ENCODE measurements around the genes NCOR1, CENPV and UBB.

- CAGE, long polyA plus RNA: no peak
- RRBS: no CpG with 5 or more reads among the region's 11 CpGs
These were observed 30.4 kb upstream of the FBXW10B start for GRCh38 chr17:15649559-15650624.

- CAGE, long polyA plus RNA: no peak
- RRBS: 46% methylated on average over 7 of the region's 46 CpGs
These were observed 17.7 kb downstream of the TBC1D26 start for GRCh38 chr17:15749592-15750286.

DNA sequence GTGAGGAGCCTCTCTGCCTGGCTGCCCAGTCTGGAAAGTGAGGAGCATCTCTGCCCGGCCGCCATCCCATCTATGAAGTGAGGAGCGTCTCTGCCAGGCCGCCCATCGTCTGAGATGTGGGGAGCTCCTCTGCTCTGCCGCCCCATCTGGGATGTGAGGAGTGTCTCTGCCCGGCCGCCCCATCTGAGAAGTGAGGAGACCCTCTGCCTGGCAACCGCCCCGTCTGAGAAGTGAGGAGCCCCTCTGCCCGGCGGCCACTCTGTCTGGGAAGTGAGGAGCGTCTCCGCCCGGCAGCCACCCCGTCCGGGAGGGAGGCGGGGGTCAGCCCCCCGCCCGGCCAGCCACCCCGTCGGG is 77.7 kb upstream of the ADORA2B start:
- CAGE, long polyA plus RNA: no peak
- RRBS: no CpG with 5 or more reads among the region's 22 CpGs

DNA sequence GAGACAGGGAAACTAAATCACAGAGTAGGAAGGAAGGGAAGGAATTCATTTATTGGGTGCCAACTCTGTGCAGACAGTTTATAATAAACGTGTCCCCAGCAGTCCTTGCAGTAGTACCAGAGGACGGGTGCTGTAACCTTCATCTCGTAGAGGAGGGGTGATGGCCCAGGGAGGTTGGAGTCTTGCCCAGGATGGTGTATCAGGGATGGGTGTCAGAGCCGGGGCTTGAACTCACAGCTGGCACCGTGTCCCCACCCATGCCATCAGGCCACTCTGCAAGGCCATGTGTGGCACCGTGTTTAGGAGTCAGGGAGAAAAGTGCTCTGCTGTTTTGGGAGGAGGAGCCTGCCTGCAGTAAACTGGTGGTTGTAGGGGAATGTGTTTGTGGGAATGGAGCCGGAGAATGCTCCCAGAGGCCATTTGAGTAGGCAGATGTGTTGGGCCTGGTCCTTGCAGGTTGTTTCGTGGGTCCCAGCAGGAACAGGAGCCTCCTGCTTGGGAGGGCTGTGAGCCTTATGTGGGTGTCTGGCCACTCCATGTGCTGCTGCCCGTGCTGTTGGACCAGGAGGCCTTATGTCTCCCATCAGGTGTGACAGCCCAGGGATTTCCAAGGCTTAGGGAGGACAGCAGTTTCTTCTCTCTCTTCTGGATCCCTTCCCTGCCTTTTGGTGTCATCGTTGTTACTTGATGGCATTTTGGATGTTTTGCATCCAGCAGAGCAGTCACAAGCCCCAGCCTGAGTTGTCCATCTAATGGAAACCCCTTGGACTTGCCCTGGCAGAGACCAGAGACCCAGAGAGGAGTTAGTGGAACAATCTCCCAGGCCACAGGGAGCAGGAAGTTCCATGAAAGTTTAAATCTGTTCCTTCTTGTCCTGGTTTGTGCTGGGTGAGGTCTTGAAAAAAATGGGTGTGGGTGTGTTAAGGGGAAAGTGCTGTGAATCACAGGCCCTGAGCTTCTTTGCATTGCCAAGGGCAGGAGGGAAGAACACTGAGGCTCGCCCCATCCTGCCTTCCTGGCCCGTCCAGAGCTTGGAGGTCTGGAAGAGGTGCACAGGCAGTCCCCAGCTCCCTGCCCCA is 2.0 kb downstream of the ADORA2B start:
- CAGE, long polyA plus RNA: no peak
- RRBS: no CpG with 5 or more reads among the region's 12 CpGs

DNA sequence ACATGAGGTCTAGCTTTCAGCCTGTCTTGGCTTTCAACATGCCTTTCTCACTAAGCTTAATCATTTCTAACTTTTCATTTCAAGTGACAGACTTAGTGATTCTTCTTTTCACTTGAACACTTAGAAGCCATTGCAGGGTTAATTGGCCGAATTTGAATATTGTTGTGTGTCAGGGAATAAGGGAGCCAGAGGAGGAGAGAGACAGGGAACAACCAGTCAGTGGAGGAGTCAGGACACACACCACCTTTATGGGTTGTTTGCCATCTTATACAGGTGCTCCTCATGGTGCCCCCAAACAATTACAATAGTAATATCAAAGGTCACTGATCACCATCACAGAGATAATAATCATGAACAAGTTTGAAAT is 37.3 kb downstream of the TTC19 start:
- CAGE, long polyA plus RNA: no peak
- RRBS: no CpG with 5 or more reads among the region's 1 CpG

DNA sequence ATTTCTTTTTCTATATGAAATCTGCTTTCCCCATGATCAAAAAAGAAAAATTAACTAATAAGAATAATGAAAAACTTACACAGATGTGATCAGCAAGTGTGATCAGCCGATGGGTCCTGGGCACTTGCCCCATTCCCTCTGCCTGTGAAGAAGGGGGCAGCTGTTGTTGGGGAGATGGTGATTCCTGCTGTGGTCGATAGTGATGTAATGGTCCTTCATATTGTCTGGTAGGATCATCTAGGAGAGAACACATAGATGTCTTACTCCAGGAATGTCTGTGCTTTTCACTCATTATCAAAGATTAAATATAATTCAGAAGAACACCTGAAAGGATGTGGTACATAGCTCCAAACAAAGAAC is 58.2 kb downstream of the TTC19 start:
- CAGE, long polyA plus RNA: no peak
- RRBS: no CpG with 5 or more reads among the region's 2 CpGs

GRCh38 chr17:16058313-16058701 is 58.7 kb downstream of the TTC19 start:
- CAGE, long polyA plus RNA: no peak
- RRBS: no CpG with 5 or more reads among the region's 4 CpGs

GRCh38 chr17:16064343-16064674 is 64.7 kb downstream of the TTC19 start:
- CAGE, long polyA plus RNA: no peak
- RRBS: no CpG with 5 or more reads among the region's 7 CpGs

DNA sequence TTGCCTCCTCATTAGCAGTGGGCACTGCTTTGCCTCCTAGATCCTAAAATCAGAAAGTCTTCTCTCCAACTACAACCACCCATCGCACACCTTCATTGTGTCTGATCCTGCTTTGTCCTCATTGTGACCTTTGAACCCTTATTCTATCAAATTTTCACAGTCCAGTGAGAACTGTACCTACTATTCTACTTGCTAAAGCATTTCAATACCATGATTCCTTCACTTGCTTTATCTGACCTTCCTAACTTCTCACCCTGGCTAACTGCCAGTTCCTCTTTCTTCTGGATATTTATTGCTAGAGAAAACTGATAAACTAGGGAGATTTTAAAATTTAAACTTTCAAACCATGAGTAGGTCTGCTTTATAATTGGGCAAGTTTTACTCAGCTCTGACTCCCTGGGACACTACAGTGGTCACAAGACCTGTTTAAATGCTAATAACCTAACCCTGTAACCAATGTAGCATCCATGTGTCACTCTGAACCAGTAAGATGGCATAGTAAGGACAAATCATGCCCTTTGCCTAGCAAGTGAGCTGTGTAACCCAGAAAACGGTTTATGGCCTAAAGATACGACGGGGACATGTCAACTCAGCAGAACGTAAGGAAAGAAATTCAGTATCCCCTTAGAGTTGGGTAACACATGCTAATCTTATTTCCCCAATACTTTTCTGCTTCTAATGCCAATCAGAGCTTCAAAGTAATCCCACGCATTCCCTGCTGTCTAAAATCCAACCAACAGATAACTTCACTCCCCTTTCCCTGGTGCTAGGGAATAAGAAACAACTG is 85.9 kb downstream of the NCOR1 start:
- CAGE, long polyA plus RNA: no peak
- RRBS: no CpG with 5 or more reads among the region's 6 CpGs

DNA sequence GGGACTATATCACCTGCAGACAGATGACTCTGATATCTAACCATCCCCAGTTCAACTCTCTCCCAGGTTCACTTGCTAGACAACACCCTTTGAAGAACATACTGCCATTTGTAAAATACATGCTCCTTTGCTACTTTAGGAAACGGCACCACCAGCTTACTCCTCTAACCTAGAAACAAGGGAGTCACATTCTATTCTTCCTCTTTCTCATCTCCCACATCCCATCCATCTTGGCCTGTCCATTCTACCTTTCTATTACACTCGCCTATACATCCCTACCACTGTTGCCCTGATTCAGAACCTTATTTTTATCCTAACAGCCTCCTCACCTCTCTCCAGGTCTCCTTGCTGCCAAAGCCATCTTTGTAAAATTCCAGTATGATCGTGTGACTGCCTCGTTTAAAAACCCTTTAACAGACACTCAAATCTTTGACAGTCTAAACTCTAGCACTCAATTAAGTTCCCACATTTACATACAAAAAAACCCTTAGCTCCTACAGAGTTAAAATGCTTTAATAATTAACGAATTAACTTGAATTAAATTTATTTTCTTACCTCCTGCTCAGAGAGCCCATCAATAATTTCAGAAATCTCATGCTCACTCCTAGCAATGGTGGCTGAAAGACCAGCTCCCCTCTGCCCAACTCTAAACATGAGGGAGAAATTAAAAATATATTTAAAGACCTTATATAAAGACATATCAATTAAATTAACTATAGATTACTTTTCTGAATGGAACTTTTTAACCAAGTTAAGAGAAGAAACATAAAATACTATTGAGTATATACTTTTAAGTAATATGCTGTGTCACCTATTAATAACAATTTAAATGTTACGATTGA is 72.1 kb downstream of the NCOR1 start:
- CAGE, long polyA plus RNA: no peak
- RRBS: no CpG with 5 or more reads among the region's 6 CpGs

DNA sequence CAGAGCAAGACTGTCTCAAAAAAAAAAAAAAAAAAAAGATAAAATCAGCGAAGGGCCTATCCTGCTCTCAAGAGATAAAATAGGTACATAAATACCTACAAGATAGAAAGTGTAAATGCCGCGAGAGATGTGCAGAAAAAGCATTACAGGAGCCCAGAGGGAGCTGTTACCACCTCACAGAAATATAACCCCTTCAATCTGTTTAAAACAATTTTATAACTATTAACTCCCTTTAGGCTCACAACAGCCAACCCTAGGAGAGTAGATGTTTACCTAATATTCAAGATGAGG is 1.9 kb downstream of the NCOR1 start:
- CAGE, long polyA plus RNA: no peak
- RRBS: no CpG with 5 or more reads among the region's 3 CpGs

- CAGE, long polyA plus RNA: no peak
- RRBS: under 1% methylated on average over 33 of the region's 95 CpGs
These were observed at the start of gene NCOR1 for GRCh38 chr17:16214667-16215736. Gene NCOR1 (minus strand): TSS chr17:16215534.

- CAGE, long polyA plus RNA: no peak
- RRBS: no CpG with 5 or more reads among the region's 2 CpGs
These were observed 22.4 kb downstream of the CENPV start for GRCh38 chr17:16330782-16331337.

- CAGE, long polyA plus RNA: no peak
- RRBS: 1% methylated on average over 56 of the region's 125 CpGs
These were observed at the start of gene CENPV for GRCh38 chr17:16352964-16354015. Gene CENPV (minus strand): TSS chr17:16353469.

DNA sequence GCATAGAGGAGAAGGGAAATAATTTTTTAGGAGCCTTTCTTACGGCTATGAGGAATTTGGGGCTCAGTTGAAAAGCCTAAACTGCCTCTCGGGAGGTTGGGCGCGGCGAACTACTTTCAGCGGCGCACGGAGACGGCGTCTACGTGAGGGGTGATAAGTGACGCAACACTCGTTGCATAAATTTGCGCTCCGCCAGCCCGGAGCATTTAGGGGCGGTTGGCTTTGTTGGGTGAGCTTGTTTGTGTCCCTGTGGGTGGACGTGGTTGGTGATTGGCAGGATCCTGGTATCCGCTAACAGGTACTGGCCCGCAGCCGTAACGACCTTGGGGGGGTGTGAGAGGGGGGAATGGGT is at the start of gene UBB:
Gene UBB, plus strand, starts transcription at position 205 of the 352 bp plus-strand sequence.
- CAGE, long polyA plus RNA: no peak
- RRBS: no CpG with 5 or more reads among the region's 22 CpGs

GRCh38 chr17:16396757-16397505 is 16.0 kb downstream of the UBB start:
- CAGE, long polyA plus RNA: no peak
- RRBS: no CpG with 5 or more reads among the region's 8 CpGs

- CAGE, long polyA plus RNA: no peak
- RRBS: no CpG with 5 or more reads among the region's 18 CpGs
These were observed 1.1 kb downstream of the TRPV2 start for GRCh38 chr17:16416100-16417263.

- CAGE, long polyA plus RNA: no peak
- RRBS: no CpG with 5 or more reads among the region's 12 CpGs
These were observed 25.6 kb downstream of the TRPV2 start for GRCh38 chr17:16440655-16441673.

- CAGE, long polyA plus RNA: no peak
- RRBS: 2% methylated on average over 6 of the region's 57 CpGs
These were observed 737 bp downstream of the MPRIP start for GRCh38 chr17:17042770-17043617.

DNA sequence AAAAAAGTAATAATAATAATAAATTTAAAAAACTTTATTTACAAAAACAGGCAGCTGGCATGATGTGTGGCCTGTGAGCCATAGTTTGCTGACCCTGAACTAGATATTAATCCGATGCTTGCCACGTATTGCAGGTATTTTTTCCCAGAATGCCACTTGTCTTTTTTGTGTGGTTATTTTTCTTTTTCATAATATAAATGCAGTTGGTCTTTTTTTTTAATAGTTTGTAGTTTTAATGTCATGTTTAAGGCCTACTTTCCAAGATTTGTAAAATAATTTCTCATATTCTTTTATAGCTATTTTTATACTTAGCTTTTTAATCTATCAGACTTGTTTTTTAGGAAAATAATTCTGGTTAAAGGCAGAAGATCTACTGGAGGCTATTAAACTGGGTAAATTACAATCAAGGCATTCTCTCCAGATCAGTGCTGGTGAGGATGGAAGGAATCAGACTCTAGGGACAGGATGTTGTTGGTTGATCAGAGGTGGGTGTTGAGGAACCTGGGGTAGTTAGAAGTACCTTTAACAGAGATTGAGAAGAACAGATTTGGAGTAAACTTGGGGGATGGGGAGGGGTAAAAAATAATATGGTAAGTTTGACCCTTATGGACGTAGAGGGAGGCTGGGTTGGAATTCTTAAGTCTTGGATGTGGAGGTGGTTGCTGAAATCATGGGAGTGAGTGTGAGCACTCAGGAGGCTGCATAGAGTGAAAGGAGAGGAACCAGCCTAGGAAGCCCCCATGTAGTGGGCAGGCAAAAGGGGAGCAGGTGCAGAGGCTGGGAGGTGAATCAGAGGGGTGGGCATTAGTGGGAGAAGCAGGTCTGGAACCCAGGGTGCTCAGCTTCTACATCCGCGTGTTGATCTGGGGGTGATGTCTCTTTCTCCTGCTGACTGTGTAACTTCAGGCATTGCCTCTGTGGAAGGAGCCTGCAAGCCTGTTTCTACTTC is 5.2 kb downstream of the MPRIP start:
- CAGE, long polyA plus RNA: no peak
- RRBS: no CpG with 5 or more reads among the region's 5 CpGs